Stomach (tissue), 7 donors: ENCODE measurements around the genes ITGB5 and MUC13.

- PRO-cap, result no peak
- RAMPAGE, long total RNA, 5 experiments, result no peak in any of the 5 experiments
- RRBS, result no CpG with 5 or more reads among the region's 18 CpGs
These were observed 31.1 kb downstream of the UMPS start for GRCh38 chr3:124761164-124761917.

- PRO-cap, result no peak
- RAMPAGE, long total RNA, 5 experiments, result start-site peak on the minus strand in 1 of 5 experiments, at chr3:124763192-124763775 at its widest, 5 to 7 reads per replicate
- RRBS, result no CpG with 5 or more reads among the region's 21 CpGs
These were observed 33.0 kb downstream of the UMPS start for GRCh38 chr3:124763003-124763910.

GRCh38 chr3:124829362-124830177 is 57.6 kb downstream of the ITGB5 start:
- PRO-cap, result unidirectional peak, minus-strand start at chr3:124829627
- RAMPAGE, long total RNA, 5 experiments, result no peak in any of the 5 experiments
- RRBS, result no CpG with 5 or more reads among the region's 16 CpGs

DNA sequence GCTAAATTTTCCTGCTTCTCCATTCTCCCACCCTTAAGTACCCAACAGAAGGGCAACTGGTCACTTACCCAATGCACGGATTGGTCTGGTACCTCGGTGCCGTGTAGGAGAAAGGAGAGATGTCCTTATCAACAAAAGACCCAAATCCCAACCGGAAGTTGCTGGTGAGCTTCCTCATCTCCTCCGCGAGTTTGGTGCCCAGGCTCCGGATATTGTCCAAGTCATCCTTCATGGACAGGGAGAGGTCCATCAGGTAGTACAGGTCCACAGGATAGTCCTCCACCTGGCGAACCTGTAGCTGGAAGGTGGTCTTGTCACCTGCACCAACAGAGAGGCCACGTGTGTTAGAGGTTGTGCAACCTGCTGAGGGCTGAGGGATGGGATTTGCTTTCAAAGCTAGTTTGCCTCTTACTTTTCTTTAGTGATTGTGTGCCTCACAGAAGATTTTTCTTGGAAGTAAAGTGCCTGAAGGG is 38.9 kb downstream of the ITGB5 start:
- PRO-cap, result no peak
- RAMPAGE, long total RNA, 5 experiments, result start-site peak on the minus strand in 2 of 5 experiments, centred at positions 110 to 199 of the sequence, 17 to 23 reads per replicate
- RRBS, result 96% methylated on average over 4 of the region's 9 CpGs

GRCh38 chr3:124887086-124888228 is at the start of gene ITGB5:
ITGB5 (minus strand) TSS chr3:124887365.
- PRO-cap, result bidirectional peak, plus-strand start at chr3:124887483, minus-strand start at chr3:124887234
- RAMPAGE, long total RNA, 5 experiments, result start-site peak on the minus strand in 3 of 5 experiments, at chr3:124886998-124887677 at its widest, 21 to 66 reads per replicate
- RRBS, result 1% methylated on average over 45 of the region's 104 CpGs

GRCh38 chr3:124934642-124935153 is at the start of gene MUC13:
MUC13 (minus strand) TSS chr3:124934751.
- PRO-cap, result unidirectional peak, minus-strand start at chr3:124934751
- RAMPAGE, long total RNA, 5 experiments, result start-site peak on the minus strand in 3 of 5 experiments, at chr3:124934668-124934777 at its widest, 20 to 42 reads per replicate
- RRBS, result no CpG with 5 or more reads among the region's 6 CpGs

DNA sequence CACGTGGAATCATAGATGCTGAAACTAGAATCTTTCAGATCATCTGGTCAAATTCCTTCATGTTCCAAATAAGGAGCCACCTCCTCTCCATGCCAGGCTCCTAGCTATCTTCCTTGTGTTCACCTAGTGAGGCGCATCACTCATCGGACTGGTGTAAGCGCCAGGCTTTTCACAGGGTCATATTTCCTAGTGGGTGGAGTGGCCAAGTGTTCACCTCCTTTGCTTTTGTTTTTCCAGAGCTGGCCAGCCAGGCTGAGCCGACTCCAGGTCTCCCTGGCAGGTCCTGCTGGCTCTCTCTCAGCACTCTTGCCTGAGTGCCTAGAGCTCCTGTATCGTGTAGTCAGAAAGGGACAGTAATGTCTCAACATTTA is 31.0 kb downstream of the HEG1 start:
- PRO-cap, result unidirectional peak, minus-strand start at position 125 of the sequence
- RAMPAGE, long total RNA, 5 experiments, result no peak in any of the 5 experiments
- RRBS, result no CpG with 5 or more reads among the region's 6 CpGs

DNA sequence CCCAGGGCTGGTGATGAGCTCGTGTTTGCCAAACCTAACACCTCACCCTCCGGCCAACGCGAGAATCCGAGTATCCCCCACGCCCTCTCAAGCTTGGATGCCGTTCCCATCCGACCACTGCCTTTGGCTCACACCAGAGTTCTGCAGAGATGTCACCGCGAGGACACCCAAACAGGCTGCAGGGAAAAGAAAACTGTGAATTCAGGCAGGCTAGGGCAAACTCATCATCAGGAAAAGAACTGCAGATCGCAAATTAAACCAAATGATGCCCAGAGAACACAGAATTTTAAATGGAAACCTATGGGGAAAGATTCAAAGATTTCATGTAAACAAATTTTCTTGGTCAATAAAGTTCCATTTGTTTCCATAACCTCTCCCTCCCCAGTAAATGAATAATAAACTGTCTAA is 728 bp upstream of the HEG1 start:
- PRO-cap, result no peak
- RAMPAGE, long total RNA, 5 experiments, result no peak in any of the 5 experiments
- RRBS, result no CpG with 5 or more reads among the region's 11 CpGs

DNA sequence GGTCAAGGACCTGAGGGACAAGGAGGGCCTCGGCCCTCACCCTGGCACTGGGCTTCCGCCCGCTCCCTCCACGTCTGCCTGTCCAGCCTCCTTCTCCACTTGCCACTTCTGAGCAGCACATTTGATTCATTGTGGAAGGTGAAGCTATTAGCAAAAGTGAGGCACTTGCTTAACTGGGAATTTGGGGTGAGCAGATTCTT is 62.1 kb upstream of the HEG1 start:
- PRO-cap, result no peak
- RAMPAGE, long total RNA, 5 experiments, result no peak in any of the 5 experiments
- RRBS, result no CpG with 5 or more reads among the region's 4 CpGs

DNA sequence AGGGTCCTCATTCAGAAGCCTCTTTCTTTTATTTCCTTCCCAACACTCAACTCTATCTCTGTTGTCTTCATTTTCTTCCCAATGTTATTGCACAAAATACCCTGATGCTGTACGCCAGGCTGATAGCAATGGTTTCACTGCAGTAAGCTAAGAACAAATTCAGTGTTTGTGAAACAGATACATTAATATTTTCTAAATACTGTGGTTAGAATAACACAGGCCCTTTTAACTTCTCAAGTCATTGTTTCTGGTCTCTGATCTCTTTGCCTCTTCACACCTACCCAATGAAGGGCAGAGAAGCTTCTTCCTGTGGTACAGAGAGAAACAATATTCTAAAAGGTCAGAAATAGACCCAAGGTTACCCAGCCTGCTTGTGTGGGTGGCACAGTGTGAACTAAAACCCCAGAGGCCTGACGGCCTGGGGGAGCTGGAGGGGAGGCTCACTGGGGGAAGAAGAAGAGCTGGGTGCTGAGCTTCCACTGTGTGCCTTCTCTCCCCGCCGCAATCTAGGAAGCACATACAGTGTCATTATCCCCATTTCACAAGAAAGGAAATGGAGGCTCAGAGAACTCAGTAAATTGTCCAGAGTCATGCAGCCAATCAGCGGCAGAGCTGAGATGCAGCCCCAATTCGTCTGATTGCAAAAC is 63.9 kb upstream of the HEG1 start:
- PRO-cap, result no peak
- RAMPAGE, long total RNA, 5 experiments, result no peak in any of the 5 experiments
- RRBS, result no CpG with 5 or more reads among the region's 6 CpGs

GRCh38 chr3:125212893-125213387 is 392 bp upstream of the SLC12A8 start:
- PRO-cap, result no peak
- RAMPAGE, long total RNA, 5 experiments, result no peak in any of the 5 experiments
- RRBS, result 9% methylated on average over 7 of the region's 19 CpGs

- PRO-cap, result no peak
- RAMPAGE, long total RNA, 5 experiments, result start-site peak on the minus strand in 3 of 5 experiments, at chr3:125272041-125272296 at its widest, 5 to 9 reads per replicate
- RRBS, result no CpG with 5 or more reads among the region's 3 CpGs
These were observed 59.4 kb upstream of the SLC12A8 start for GRCh38 chr3:125271829-125272438.

- PRO-cap, result no peak
- RAMPAGE, long total RNA, 5 experiments, result no peak in any of the 5 experiments
- RRBS, result no CpG with 5 or more reads among the region's 5 CpGs
These were observed 71.9 kb downstream of the ZNF148 start for GRCh38 chr3:125303201-125303567.

DNA sequence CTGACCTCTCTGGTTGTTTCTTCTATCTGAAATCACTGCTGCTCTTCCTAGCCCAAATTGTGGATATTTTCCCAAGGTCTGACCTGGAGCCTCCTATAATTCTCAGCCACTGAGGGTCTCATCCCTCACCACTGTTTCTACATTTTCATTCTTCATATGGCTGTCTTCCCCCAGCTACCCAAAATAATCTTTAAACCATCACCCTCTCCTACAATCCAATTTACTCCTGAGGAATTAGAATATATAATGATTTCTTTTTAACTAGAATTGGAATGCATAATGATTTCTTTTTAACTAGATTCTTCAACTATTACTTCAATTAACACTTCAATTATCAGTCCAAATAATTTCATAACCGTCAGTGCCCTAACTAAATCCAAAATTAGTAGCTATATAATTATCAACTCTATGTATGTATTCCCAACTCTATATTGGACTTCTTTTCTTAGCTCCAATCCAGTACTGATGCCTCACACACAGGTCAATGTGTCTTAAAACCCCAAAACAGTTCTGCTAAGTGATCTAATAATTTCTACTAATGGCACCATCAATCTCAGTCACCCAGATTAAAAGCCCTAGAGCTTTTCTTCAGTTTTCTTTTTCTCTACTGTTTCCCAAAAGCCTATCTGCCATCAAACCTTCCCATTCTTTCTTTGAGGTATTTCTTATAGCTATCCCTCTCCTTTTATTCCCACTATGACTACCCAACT is 12.0 kb downstream of the ZNF148 start:
- PRO-cap, result no peak
- RAMPAGE, long total RNA, 5 experiments, result start-site peak on the minus strand in 2 of 5 experiments, centred at positions 192 to 612 of the sequence, 7 to 11 reads per replicate
- RRBS, result no CpG with 5 or more reads among the region's 1 CpG

GRCh38 chr3:125394373-125395103 is 19.4 kb upstream of the ZNF148 start:
- PRO-cap, result bidirectional peak, plus-strand start at chr3:125394872, minus-strand start at chr3:125394820
- RAMPAGE, long total RNA, 5 experiments, result no peak in any of the 5 experiments
- RRBS, result no CpG with 5 or more reads among the region's 7 CpGs

DNA sequence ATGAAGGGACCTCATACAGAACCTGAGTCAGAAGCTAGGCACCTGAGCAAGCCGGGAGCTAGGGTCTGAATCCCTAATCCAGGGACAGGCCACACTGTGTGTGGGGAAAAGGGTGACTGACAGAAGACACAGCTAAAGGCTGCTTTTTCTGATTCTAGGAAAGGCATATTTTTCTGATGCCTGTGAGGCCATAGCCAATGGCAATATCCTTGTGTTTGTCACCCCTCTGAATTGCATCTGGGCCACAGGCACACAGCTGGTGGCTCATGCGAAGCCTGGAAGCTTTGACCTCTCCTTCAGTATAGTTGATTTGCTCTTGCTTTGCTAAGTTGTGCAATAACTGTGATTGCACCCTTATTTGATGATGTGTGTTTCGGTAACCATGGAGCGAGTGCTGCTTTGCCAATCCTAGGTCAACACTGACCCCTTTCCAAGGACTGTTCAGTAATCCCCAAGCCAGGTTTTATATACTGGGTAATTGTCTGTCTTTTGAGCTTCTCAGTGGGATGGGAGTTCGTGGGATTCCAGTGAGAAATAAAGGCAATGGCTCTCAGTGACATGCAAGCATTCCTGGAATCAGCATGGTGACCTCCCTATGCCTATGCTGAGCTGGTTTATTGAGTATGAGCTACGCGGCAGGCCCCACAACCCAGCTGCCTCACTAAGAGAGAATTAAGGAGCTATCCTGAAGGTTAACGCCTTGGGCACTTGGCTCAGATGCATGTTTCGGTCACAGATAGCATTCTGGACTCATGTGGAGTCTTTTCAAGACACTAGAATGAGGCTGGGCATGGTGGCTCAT is 49.1 kb upstream of the OSBPL11 start:
- PRO-cap, result no peak
- RAMPAGE, long total RNA, 5 experiments, result no peak in any of the 5 experiments
- RRBS, result no CpG with 5 or more reads among the region's 9 CpGs

DNA sequence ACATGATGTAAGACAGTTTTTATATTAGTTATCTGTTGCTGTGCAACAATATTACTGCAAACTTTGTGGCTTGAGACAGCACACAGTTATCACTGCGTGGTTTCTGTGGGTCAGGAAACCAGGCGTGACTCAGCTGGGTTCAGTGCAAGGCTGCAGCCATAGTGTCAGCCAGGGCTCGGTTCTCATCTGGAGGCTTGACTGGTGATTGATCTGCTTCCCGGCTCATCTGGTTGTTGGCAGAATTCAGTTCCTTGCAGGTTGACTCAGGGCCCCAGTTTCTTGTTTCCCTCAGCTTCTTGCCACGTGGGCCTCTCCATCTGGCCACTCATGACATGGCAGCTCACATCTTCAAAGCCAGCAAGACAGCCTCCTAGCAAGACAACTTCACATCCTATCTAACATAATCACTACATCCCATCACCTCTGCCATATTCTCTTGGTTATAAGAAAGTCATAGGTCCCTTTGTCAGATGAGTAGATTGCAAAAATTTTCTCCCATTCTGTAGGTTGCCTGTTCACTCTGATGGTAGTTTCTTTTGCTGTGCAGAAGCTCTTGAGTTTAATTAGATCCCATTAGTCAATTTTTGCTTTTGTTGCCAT is 146.7 kb upstream of the ROPN1B start:
- PRO-cap, result no peak
- RAMPAGE, long total RNA, 5 experiments, result start-site peak on the minus strand in 1 of 5 experiments, centred at position 371 of the sequence, 11 reads per replicate
- RRBS, result no CpG with 5 or more reads among the region's 5 CpGs

DNA sequence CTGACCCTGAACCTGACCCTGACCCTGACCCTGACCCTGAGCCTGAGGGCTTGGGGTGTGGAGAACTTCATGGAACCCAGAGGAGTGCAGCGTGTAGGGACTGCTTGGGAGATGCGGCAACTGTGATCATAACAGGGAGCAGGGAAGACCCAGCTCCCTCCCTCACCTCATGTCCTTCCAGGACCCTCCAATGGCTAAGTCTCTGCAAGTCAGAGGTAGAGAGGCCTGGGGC is 6.0 kb upstream of the ALDH1L1 start:
- PRO-cap, result no peak
- RAMPAGE, long total RNA, 5 experiments, result no peak in any of the 5 experiments
- RRBS, result no CpG with 5 or more reads among the region's 2 CpGs

- PRO-cap, result no peak
- RAMPAGE, long total RNA, 5 experiments, result start-site peak on the minus strand in 1 of 5 experiments, at chr3:126275126-126275218 at its widest, 22 reads per replicate
- RRBS, result no CpG with 5 or more reads among the region's 8 CpGs
These were observed 82.2 kb downstream of the KLF15 start for GRCh38 chr3:126274931-126275562.

DNA sequence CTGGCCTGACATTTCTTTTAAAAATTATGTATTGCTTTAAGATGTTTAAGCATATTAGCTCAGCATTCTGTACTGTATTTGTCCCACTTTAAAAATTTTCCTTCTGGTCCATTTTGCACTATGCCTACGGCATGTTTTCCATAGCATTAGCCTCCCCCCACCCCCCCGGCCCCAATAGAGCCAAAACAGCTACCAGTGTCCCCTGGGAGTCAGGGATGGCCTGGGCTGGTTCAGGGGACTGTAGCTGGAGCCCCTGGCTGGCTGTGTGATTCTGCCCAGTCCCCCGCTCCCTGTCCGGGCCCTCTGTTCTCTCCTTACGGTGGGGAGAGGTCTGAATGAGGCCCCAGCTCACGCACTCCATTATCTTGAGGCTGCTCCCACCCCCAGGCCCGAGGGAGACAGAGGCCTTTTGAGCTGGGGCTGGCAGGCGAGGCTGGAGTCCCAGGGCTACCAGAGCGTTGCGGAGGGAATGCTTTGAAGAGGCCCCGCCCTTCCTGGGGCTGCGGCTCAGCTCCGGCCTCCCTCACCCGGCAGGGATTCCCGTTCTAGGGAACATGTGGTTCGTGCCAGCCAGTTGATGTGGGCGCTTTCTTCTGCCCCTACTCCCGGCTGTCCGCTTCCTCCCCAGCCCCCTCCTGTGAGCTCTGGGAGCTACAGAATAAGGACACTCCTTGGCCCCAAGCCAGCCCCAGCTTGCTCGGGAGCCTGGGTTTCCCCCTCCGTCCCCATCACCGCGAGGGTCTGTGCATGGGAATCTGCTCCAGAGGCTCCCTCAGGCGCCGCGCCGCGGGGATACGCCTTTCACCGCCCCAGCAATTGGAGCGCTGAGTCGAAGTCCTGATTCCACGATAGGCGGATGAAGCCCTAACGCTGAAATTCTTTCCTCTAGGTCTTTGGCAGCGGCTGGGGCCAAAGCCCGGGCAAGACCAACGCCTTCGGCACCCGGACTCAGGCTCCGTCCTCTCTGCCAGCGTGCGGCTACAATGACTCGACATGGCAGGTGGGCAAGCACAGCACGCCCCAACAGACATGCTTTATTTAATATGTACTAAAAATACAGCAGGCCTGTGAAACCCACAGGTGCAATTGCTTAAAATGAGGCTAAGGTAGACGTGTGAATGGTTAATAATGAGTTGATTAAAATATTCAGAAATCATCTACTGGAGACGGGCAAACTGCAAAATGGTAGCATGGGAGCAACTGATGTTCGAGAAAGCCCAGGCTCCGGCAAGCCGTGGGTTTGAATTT is 69.7 kb downstream of the KLF15 start:
- PRO-cap, result bidirectional peak, plus-strand start at position 638 of the sequence, minus-strand start at position 392 of the sequence; bidirectional peak, plus-strand start at position 986 of the sequence, minus-strand start at position 858 of the sequence
- RAMPAGE, long total RNA, 5 experiments, result no peak in any of the 5 experiments
- RRBS, result 2% methylated on average over 5 of the region's 50 CpGs